Left ventricle myocardium (tissue), 1 donor: Measurements from ENCODE around the gene TWF2.

GRCh38 chr3:50607530-50608125 lies 3.9 kb downstream of the CISH start:
- PRO-cap: no peak

- PRO-cap: no peak
Observed at GRCh38 chr3:50608126-50608689, 3.4 kb downstream of the CISH start.

GRCh38 chr3:50609559-50610057 lies 2.0 kb downstream of the CISH start:
- PRO-cap: no peak

DNA sequence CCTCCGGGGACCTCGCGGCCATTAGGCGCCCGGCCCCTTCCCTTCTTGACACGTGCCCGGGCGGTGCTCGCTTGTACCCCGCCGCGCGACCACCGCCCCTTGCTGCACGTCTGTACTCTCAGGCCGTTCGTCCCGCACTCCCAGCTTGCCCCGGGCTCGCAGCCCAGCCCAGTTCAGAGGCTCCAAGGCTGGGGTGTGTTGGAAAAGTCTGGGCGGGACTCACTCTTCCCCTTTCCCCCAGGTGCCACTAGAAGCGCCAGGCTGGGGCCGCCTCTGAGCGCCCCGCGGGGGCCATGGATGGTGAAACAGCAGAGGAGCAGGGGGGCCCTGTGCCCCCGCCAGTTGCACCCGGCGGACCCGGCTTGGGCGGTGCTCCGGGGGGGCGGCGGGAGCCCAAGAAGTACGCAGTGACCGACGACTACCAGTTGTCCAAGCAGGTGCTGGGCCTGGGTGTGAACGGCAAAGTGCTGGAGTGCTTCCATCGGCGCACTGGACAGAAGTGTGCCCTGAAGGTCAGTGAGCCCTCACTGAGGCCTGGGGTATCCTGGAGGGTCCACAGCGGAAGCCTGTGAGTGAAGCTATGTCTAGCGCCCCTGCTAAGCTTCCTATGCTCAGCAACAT lies 432 bp downstream of the MAPKAPK3 start:
- PRO-cap: bidirectional peak, plus-strand start at position 424 of the sequence, minus-strand start at position 140 of the sequence

DNA sequence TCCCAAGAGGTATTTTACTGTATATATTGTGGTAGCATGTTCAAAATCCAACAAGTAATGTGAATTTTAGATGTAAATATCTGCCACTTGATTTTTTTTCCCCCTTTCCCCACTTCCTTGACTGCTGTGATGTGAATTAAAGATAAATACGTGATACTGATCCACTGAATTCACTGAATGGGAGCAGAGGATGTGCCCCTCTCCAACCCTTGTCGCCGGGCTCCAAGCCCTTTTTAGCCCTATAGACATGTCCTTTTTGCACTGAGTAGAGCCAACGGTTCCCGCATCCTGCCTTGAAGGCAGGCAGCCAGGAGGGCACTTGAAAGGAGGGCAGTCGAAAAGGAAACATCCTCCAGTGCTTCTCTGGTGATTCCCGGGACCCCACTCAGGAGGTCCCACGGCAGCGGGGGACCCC lies 1.0 kb upstream of the MANF start:
- PRO-cap: no peak

- PRO-cap: no peak
Observed at GRCh38 chr3:51393426-51393969, 2.4 kb downstream of the RBM15B start.

GRCh38 chr3:51395401-51396571 lies 4.7 kb downstream of the RBM15B start:
- PRO-cap: no peak

- PRO-cap: no peak
Observed at GRCh38 chr3:51413739-51414237, 22.7 kb downstream of the RBM15B start.

DNA sequence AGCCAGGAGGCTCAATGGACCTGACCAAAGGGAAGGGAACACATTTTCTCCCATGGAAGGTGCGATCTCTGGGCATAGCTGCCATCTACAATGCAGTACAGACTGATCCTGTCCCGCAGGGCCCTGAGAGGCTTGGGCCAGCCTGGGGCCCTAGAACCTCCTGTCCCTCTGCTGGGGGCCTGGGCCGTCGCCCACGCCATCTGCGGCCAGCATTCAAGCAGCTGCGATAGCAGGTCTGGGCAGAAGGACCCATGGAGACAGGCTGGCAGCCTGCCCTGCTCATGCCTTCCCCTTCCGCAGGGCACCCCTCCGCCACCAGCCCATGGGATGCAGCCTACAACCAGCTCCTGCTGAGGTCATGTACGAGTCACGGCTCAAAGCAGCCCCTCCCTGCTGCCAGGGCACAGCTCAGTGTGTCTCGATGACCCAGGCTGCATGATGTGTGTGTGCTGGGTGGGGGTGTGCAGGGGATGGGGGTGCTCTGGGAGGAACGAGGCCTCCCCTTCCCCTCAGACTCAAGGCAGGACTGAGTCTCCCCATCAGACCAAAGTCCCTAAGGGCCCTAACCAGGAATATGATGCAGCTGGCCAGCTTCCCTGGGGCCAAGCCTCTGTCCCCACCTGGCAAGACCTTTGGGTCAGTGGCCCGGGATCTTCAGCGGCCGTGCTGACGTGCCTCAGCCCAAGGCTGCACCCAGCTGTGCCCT lies 27.8 kb downstream of the DUSP7 start:
- PRO-cap: bidirectional peak, plus-strand start at position 404 of the sequence, minus-strand start at position 202 of the sequence

- PRO-cap: unidirectional peak, minus-strand start at chr3:52111051
Observed at GRCh38 chr3:52110794-52111146, 43.5 kb downstream of the POC1A start.

- PRO-cap: no peak
Observed at GRCh38 chr3:52188740-52189517, 9.0 kb upstream of the ALAS1 start.

GRCh38 chr3:52211787-52212227 lies 13.6 kb downstream of the TLR9 start:
- PRO-cap: no peak

GRCh38 chr3:52216744-52217658 lies 8.4 kb downstream of the TLR9 start:
- PRO-cap: unidirectional peak, minus-strand start at chr3:52217118; unidirectional peak, plus-strand start at chr3:52217463

DNA sequence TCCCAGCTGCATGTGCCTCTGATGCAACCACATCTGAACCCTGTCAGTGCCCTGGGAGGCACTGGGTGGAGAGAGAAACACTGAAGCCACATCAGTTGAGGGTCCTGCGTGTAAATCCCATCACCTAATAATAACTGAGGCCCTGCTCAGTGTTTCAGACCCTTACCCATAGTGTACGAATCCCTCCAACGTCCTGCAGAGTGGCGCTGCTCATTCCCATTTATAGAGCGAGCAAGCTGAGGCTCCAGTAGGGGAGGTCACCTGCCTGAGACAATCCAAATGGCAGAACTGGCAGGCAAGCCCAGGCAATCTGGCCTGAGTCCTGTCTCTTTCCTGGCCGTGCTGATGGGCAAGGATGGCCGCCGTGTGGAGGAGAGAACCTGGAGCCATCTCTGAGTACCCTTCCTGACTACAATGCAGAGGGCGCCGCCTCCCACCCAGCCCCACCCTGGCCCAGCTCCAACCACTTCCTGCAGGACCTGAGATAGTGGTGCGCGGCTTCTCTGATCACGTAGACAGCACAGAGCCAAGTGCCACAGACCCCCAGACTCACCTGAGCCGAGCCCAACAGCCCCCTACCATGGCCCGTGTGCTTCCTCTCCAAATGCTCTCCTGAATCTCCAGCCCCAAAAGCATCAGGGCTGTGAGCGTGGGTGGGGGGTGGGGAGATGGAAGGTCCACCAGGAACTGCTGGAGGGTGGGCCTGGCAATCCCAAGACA lies 7.0 kb downstream of the TLR9 start:
- PRO-cap: no peak

- PRO-cap: no peak
Observed at GRCh38 chr3:52233088-52233695, 5.8 kb downstream of the TWF2 start.

GRCh38 chr3:52238775-52239379 lies at the start of gene TWF2:
Gene TWF2, minus strand, starts transcription at chr3:52239158.
- PRO-cap: bidirectional peak, plus-strand start at chr3:52239235, minus-strand start at chr3:52239158

DNA sequence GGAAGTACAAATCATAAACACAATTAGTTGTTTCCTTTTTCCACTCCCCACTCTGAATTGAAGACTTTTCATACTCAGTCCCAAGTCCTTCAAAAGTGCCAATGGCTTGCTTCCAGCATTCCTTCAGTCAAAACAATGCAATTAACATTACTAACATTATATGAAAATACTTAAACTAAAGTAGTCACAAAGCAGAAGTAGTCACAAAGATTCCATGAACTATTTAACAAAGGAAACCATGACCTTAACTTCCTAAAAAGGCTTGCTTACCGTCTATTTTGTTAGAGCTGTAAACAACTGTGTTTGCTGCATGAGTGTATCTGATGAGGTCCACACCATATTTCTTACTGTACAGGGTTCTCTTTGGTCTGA lies 8.0 kb downstream of the WDR82 start:
- PRO-cap: no peak

DNA sequence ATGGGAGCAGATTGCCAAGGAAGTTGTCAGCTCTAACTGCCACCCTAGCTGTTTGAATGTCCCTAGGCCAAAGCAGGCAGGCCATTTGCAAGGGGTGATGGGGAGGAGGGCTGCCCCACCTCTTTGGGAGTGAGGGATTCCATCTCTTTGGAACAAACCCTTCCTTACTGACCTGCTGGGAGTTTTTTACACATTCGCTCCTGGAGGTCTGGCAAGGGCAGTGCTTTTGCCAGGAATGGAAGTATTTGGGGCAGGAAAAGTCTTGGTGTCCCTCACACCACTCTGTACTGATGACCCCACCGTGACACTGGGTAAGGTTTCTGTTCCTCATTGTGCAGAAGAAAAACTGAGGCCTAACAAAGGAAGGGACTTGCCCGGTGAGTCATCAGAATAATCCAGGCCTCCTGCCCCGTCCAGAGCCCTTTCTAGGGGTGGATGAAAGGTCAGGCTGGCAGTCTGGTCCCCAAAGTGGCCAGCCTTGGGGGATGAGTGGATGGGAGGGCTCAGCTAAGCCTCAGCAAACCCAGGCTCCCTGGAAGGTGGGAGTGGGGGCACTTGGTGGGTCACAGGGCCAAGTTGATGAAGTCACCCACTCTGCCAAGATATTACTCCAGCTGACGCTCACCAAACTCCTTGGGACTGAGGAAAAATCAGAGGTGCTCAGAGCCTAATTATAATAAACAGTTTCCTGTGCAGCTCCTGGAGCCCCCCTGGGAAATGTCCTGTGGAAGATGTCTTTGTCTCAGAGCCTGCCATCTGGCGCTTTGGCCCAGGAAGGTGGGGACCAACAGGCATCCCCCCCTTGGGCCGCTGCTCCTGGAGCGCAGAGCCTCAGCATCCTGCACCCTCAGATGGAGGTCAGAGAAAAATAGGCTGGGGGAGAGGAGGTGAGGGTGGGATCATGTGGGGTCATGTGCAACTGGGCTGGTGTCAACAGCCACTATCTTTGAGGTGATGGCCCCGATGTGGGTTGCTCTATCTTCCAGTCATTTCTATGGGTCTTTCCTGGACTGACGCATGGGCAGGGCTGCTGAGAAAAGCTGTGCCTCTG lies 2.2 kb upstream of the DNAH1 start:
- PRO-cap: no peak

- PRO-cap: no peak
Observed at GRCh38 chr3:52399419-52399988, 10.3 kb downstream of the BAP1 start.

- PRO-cap: no peak
Observed at GRCh38 chr3:52429392-52430317, 15.2 kb downstream of the SEMA3G start.